ENCODE measurements around the genes RGSL1, RGS8 and SHCBP1L.

DNA sequence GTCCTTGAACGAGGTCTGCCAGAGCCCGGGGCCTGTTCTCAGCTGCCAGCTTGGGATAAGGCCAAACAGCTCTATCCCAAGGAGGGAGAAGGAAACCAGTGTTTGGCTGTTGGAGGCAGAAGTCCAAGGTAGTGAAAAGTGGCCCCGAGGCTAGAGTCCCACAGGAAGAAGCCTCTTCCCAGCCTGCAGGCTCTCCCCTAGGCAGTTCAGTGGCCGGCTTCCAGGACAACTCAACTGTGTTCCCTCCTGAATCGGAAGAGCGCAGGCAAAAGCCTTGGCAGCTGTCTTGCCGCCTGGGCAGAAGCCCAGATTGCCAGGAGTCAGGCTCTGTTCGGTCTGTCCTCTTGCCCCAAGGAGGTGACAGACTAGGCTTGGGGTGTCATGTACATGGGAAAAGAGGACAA lies 19.3 kb downstream of the QSOX1 start:
- PRO-cap: no peak

GRCh38 chr1:180190992-180192018 lies 36.6 kb downstream of the QSOX1 start:
- PRO-cap: no peak

- PRO-cap: no peak
Observed at GRCh38 chr1:180211032-180211561, 19.0 kb upstream of the LHX4 start.

- PRO-cap: no peak
Observed at GRCh38 chr1:180598541-180599080, 33.2 kb upstream of the XPR1 start.

- PRO-cap: bidirectional peak, plus-strand start at chr1:180954465, minus-strand start at chr1:180954119; unidirectional peak, minus-strand start at chr1:180954565
Observed at GRCh38 chr1:180953903-180954992, 41.6 kb downstream of the KIAA1614 start.

DNA sequence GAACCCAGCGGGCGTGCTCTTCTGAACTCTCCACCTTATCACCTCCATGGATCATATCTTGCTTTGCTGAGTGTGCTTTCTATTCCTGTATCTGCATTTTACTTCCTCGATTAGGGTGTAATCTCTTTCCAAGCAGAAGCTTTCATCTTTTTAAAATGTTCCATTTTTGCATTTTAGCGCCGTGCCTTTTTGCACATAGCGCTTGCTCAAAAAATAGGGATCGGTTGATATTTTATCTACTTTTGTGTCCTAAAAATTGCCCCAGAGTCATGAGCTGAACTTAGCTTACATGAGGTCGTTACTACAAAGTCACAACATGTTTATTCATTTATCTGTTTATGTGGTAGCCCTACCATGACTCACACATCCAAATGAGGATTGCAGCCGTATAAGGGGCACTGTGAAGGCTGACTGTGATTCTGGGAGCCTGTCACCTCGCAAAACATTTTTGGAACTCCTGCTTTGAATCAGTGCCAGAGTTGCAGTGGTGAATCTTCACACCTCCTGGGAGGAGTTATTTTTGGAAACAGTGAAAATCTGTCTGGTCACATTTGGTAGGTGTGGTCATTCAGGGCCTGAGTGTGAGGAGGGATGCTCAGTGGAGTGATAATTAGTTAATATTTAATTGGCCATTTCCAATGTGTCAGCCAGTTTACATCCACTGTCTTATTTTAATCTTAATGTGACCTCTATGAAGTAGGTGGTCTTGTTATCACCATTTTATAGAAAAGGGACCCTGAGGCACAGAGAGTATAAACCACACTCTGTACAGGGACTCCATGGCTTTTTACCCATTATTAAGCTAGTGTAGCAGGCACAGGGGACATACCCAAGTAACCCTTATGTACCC lies 63.4 kb downstream of the IER5 start:
- PRO-cap: no peak

DNA sequence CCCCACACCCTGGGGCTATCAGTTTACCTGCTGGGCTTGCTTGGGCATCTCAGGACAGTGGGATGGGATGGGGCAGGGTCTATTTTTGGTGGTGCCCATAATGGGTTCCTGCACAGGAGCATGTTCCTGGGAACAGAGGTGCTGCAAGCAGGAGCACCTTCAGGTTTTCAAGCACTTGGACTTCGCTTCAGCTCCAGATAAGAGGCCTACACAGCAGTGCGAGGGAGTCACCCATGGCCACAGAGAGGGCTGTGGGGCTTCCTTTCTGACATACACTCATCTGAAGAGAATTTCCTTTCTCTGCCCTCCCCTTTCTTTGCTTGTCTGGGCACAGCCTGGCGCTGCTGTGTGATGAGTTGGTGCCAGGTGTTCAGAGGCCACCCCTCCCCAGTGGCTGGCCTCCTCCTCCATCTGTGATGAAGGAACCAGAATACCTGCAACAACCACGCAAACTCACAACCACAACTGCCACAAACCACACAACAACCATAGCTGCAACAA lies 70.8 kb downstream of the IER5 start:
- PRO-cap: no peak

DNA sequence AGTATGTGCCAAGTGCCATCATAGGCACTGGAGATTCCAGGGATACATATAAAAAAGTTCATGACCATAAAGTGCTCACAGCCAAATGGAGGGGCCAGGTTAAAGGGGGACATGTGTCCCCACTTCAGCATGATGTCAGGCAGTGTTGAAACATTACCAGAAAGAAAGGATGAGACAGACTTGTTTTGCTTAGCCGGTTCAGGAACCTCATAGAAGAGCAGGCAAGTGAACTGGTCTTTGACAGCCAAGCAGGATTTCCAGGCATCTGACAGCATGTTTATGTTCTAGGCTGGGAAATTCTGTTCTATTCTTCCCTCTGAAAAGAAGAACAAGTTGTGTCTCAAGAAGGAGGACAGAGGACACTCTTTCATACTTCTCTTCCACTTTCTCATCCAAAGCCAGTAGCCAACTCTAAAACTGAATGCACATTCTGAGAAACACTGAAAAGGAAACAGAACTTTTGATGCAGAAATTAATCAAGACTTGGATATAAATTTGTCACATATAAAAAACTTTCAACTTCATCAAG lies 39.7 kb downstream of the GLUL start:
- PRO-cap: no peak

DNA sequence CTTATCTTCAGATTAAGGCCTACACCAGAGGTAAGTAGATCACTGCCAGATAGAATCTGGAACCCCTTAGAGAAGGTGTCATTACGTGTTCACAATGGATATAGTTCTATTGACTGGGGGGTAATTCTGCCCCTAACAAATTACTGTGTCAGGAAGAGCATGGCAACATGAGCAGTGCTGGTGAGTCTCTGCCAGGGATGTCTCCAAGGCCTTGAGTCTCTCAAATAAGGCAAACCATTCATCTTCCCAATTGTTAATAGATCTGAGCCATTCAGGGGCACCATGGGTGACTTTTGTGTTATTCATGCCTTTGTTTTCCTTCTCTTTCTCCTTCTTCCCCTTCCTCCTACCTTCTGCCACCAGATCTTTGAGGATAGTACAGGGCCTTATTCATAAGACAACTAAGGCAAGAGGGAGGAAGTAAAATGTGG lies at the start of gene RGSL1:
RGSL1 (plus strand) TSS at position 148 of the 431 bp plus-strand sequence.
- PRO-cap: no peak

DNA sequence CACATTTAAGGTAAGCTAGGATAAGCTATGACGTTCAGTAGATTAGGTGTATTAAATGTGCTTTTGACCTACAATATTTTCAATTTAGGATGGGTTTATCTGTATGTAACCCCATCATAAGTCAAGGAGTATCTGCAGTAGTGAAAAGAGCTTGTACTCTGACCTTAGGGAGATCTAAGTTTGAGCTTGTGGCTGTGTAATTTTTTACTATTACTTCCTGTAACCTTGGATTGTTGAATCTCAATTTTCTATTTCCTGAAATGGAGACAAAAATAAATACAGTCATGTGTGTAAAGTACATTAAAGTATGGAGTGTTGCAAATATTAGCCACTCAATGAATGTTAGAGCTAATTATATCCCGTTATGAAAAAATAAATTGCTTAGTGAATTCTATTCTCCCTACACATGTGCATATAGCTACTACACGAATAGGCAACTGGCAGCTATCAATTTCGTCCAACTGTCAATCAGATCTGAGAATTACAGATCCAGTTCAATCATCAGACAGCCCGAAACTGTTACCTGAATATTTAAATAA lies 936 bp downstream of the RNASEL start:
- PRO-cap: no peak

DNA sequence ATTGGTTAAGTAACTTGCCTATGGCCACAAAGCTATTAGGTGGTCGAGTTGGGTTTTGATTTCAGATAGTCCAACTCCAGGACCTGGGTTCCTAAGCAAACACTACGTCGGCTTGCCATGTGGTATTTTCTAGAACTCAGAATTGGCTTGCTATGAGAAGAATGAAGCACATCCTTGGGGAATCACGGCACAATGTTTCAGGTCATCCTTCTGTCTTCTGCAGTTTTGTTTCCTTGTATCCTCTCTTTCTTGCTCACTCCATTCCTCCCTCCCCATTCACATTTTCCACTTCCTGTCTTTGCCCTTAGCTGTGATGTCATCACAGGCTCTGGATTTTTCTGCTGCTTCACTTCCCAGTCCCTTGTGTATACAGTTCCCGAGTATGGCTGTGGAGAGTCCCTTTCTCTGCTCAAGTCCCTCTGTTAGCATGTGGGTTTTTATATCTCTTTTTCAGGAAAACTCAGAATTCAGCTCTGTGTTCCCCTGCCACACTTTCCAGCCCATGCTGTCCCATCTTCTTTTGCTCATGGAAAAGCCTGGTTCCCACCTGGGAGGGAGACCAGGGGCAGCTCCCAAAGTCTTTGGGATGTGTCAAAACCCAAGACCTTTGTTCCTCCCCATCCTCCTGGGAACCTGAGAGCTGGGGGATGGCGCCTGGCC lies 4.7 kb upstream of the RGS16 start:
- PRO-cap: unidirectional peak, plus-strand start at position 372 of the sequence

DNA sequence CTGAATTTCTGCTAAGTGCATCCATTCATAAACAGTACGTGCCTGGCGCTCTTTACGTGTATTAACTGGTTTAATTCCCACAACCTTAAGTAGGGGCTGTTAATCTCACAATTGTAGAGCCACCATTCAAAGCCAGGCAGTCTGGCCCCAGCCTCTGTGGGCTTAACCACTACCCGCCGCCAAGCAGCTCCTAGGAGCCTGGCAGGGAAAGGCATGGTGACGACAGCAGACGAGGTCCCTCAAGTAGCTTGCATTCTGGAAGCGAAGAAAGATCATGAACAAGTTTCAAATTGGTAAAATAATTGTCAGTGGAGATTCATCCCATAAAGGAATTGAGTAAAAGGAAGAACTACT lies 11.4 kb upstream of the RGS16 start:
- PRO-cap: no peak

GRCh38 chr1:182684270-182684915 lies at the start of gene RGS8:
Gene RGS8 (minus strand): TSS chr1:182684587.
- PRO-cap: no peak

- PRO-cap: no peak
Observed at GRCh38 chr1:182840625-182840937, 1.4 kb downstream of the DHX9 start.

DNA sequence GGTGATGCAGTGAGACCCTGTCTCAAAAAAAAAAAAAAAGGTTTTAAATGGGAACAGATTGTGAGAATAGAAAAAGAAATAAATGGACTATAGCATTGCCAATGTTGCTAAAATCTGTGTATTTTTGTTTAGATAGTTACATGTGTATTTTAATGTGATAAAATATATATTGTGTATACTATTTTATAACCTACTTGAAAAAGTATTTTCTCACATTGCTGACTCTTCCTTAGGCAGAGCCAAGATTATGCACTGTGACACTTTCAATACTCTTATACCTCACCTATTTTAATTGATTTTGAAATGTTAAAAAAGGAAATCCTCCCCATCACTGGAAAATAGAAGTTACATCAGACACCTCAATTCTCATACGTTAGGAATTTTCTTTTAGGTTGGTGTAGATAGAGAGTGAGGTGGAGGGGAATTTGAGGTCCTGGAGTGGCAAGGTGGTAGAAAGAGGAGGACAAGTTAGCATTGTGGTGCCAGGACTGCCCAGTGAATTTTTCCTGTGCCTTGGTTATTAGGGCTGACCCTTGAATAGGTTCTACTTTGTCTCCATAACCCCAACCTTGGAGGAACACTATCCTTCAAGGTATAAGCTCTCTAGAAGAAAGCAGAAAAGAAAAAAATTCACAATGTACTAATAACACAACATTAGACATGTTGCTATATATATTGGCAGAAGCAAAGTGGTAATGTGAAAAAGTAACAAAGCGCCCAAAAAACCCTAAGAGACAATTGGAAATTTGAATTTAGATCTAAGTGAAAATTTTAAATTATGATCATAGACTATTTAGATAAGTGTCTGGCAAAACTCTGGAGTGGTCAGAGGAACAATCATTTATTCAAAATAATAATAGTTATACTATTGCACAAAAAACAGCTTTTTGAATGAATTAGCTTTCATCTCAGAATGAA lies 11.7 kb downstream of the DHX9 start:
- PRO-cap: no peak

DNA sequence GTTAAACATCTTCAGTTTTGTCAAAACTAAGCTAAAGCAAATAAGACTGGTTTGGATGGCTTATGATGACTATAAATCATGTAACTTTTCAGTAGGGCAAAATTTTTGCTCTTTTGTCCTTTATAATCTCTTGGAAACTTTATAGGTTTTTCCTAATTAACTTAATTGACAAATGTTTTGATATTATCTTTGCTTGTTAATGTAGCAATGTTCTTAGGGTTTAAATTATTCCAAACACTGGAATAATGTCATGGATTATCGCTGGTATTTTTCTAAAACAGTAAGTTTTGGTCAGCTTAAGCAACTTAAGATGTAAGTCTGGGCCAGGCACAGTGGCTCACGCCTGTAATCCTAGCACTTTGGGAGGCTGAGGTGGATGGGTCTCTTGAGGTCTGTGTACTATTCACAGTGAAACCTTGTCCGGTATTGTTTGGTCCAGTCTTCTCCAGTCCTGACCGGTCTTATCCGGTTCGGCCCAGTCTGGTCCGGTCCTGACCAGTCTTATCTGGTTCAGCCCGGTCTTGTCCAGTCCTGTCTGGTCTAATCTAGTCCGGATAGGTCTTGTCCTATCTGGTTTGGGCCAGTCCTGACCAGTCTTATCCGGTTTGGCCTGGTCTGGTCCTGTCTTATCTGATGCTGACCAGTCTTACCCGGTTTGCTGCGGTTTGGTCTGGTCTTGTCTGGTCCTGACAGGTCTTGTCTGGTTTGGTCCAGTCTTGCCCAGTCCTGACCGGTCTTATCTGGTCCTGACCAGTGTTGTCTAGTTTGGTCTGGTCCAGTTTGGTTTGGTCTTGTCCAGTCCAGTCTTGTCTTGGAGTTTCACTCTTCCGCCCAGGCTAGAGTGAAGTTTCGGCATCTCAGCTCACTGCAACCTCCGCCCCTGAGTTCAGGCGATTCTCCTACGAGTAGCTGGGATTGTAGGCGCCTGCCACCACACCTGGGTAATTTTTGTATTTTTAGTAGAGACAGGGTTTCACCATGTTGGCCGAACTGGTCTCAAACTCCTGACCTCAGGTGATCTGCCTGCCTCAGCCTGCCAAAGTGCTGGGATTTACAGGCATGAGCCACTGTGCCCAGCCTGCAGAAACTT lies 30.0 kb downstream of the DHX9 start:
- PRO-cap: no peak

- PRO-cap: no peak
Observed at GRCh38 chr1:182953051-182953340, at the start of gene SHCBP1L. Gene SHCBP1L (minus strand): TSS chr1:182953166.

DNA sequence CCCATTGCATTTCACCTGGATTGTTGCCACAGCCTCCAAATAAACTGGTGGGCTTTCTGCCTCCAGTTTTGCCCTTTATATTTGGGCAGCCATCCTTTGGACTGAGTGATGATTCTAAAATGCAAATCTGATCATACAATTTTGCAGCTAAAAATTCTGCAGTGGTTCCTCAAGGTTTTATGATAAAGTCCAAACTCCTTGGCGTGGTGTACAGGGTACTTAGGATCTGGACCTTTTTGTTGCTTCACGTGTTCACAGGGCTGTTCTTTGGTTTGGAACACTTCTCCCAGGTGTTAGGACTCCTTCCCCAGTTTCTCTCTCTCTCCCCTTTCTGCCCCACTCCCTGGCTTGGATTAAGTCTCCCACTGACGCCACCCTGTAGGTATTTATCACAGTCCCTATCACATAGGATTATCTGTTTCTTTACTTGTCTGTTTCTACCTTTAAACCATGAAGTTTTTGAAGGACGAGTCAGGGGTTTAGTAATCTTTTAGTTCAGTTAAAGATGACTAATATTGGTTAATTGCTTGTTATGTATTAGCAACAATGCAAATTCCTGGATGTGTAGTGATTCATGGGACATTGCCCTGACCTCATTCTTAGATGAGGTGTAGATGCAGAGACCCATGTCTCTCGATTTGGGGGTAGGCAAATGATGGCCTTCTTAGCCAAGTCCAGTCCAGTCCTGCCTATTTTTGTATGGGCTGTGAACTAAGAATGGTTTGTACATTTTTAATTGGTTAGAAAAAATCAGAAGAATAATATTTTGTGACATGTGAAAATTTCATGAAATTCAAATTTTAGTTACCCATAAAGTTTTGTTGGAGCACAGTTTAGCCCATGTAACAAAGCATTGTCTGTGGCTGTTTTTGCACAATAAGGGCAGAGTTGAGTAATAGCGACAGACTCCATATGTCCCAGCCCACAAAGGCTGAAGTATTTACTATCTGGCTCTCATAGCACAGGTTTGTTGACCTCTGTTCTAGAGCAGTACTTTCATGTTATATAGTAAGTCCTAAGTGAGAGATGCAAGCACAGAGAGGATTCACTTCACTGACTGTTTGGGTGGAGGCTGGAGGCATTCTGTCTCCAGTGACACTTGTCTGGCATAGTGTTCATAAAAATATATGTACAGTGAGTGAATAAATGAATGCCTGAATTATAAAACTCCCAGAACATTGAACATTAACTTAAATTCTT lies 6.5 kb downstream of the LAMC1 start:
- PRO-cap: no peak

DNA sequence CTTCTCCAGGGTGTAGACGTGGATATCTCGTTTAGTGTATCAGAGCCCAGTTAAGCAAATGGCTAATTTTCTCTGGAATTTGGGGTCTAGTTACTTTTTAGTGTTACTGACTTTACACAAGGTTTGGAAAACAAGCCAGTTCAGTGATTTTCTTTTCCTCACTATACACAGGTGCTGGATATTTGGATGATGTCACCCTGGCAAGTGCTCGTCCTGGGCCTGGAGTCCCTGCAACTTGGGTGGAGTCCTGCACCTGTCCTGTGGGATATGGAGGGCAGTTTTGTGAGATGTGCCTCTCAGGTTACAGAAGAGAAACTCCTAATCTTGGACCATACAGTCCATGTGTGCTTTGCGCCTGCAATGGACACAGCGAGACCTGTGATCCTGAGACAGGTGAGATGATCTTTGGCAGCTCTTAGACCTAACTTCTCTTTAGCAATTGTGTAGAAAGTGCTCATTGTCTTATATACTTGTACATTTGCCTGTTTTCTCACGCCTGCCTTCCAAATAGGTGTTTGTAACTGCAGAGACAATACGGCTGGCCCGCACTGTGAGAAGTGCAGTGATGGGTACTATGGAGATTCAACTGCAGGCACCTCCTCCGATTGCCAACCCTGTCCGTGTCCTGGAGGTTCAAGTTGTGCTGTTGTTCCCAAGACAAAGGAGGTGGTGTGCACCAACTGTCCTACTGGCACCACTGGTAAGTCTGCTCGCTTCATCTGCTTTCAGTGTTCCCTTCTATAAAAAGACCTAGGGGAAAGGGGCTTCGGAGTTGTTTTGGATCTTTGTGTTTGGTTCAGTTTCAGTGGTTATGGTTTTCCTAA lies 64.3 kb upstream of the LAMC2 start:
- PRO-cap: no peak

- PRO-cap: no peak
Observed at GRCh38 chr1:183226676-183227368, 40.8 kb downstream of the LAMC2 start.

Measured in jejunum (tissue), 1 donor.